Metastatic Pancreatic Carcinoma in the Ovary (tissue), 1 donor: ENCODE measurements around the gene SOCS4.

- PRO-cap: no peak
Measured at GRCh38 chr14:54604157-54604617, 37.3 kb downstream of the SAMD4A start.

- PRO-cap: no peak
Measured at GRCh38 chr14:54605906-54606723, 39.2 kb downstream of the SAMD4A start.

DNA sequence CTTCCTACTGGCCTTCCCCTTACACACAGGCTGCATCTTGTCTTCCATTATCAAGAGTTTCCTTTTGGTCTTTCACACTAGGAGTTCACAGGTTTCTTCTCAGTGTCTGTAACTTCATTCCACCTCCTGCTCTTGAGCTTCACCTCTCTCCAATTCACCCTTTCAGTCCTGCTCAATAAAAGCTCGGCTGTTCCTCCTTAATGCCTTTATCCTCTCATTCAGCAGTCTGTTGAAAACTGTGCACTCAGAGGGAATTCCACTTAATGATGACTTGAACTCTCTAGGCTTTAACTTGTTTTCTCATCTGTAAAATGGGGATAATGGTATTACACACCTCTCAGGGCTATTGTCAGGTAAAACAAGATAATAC is 73.9 kb downstream of the SAMD4A start:
- PRO-cap: no peak

DNA sequence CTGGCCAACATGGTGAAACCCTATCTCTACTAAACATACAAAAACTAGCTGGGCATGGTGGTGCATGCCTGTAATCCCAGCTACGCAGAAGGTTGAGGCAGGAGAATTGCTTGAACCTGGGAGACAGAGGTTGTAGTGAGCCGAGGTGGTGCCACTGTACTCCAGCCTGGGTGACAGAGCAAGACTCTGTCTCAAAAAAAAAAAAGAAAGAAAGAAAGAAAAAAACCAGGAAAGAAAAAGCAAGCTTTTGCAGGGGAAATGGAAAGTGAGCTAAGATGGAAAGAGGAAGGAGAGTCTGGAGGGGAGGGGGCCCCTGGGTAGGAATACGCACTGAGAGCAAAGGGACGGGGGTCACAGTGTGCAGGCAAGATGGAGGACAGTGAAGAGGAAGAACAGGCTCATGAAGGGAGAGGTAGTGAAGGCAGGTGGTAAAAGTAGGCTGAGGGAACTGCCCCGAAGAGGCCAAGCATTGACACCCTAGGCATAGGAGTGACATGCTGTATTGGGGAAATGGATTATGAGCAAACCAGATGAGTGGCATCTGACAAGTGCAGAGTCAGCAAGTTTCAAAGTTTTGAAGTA is 139.6 kb downstream of the SAMD4A start:
- PRO-cap: no peak

- PRO-cap: no peak
Measured at GRCh38 chr14:54727483-54728573, 160.9 kb downstream of the SAMD4A start.

DNA sequence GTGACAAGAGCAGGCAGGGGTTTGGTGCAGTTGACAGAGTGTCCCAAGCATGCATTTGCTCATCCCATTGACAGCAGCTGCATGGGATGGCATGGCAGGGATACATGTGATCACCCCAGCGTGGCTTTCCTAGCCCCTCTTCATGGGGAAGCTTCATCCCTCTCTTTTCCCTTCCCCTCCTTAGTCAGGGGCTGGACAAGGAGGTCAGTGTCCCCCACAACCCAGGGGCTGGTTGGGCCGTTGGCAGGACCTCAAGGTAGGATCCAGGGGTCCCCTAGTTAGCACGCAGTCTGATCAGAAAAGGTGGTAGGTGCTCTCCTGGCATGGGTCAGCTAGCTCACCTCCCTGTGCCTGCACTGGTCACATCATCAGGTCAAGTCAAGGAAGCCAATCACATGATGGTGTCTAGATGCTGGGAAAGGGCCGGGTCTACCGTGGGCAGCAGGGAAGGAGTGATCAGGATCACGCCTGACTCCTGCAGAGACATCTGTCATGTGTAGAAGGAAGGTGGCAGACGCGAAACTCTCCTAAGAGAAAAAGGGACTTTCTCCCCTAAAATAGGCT is 145.0 kb downstream of the GCH1 start:
- PRO-cap: no peak

DNA sequence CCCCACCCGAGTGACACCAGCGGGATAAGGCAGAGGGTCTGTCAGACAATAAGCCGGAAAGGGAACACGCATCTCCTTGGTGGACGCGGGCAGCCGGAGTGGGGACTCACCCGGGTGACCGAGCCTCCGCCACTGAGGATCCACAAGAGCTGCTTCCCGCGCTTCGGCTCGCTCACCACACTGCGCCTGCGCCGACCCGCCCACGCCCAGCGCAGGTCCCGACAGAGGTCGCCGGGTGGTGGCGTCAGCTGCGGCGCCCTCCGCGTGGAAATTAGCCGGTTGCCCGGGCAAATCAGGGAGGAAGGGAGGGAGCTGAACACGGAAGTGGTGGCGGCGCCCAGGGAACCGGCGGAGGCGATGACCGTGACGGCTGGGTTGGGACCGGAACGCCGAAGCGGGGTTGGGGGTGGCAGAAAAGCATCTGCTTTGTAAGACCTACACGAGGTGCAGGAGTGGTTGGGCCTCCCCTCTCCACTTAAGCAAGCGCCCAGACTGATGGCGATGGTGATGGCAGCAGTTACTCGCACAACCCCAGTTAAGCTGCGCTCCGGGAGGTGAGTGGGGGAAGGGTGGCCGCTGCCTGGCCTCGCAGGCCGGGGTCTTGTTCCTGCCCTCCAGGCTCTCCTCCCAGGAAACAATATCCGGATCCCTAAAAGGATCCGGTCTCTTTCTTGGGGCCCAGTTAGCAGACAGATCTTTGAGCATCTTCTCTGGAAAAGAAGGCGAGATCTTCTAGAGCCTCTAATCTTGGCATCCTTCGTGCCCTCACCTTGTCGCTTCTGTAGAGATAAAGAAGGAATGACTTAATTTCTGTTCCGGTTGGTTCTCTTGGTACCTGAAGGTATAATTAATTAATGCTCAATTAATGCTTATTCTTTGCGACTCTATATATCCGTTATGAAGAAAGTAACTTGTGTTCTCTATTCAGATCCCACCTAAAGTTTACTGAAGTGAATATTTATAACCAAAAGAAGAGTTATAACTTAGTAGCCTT is at the start of gene SOCS4:
Gene SOCS4, plus strand, starts transcription at position 319 of the 994 bp plus-strand sequence.
- PRO-cap: bidirectional peak, plus-strand start at position 290 of the sequence, minus-strand start at position 134 of the sequence

DNA sequence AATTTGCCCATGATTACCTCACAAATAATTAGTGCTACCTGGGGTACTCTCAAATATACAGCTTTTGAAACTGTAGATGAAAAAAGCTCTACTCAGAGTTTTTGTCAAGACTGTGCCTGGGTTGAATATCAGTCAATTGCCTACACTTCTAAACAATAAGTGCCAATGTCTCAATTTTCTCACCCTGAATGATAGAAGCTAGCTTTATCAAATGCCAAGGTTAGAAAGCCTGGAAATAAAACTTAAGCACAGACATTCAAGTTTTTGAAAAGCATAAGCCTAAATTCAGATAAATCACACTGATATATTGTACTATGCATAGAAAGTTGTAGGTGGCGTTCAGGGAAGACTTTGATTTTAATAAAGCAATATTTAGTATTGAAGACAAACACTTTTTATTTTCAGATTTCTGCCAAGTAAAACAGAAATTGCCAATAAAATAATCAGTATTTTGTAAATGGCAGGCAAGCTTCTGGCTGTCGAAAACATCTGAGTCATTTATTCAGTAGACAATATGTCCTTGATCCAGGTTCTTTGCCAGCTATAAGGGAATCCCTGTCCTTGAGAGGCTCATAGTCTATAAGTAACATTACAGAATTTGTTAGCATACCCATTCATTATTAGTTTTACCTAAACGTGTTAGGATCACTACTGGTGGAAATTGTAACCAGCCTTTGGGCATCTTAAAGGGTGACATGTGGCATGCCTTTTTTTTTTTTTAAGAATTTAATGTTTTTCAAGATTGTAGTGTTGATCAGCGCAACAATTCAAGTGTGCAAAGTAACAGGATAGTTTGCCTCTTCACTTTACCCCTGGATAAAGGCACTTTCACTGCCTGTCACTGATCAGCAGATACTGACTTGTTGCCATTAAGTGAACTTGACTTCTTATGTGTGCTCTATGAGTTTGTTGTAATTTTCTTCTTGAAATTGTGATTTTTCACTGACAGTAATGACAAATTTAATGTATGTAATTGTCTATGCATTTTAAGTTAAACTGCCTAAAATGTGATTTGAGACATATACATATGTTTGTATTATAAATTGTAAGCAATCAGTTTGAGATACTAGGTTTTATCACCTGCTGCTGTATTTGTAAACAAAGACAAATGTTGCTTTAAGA is 17.2 kb downstream of the MAPK1IP1L start:
- PRO-cap: no peak

DNA sequence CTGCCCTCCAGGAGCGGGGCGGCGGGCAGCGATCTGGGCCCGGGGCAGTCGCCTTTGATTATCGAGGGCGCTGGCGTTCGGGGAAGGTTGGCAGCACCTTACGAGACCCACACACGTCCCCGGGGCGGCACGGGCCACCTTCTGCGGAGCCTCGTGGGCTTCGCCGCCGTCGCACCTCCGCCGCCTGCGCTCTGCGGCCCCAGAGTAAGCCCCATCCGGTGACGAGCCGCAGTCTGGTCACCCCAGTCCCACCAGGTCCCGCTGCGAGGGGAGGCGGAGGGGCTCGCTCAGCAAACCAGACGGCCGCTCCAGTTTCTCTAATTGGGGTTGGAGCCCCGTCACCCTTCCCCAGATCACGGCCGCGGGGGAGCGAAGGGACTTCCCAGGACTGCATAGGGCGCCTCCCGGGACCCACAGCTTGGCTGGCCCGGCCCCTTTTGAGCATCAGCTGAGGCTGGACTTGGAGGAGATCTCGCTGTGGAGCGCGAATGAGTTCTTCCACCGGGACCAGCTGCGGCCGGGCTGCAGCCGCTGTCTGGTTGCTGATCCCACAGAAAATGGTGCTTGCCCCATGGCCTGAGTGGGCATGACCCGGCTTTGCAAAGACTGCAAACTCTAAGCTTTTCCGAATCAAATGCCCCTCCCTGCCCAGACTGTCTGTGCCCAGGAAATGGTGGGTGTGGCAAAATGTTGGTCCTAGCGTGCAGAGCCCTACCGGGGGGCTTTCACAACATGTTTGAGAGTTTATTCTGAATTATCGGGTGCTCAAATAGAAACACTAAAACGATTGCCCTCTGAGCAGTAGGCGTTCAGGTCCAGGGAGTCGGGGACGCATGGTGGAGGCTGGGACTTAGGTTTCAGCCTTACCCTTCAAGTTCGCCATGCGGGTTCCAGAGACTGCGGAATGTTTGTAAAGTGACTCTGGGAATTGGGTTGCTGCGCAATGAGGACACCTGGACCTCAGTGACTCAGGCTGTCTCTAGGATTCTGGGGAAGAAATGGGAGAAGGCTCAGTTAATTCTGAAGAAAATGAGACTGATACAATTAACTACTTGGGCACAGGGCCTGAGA is 727 bp downstream of the LGALS3 start:
- PRO-cap: bidirectional peak, plus-strand start at position 487 of the sequence, minus-strand start at position 392 of the sequence; bidirectional peak, plus-strand start at position 685 of the sequence, minus-strand start at position 608 of the sequence

DNA sequence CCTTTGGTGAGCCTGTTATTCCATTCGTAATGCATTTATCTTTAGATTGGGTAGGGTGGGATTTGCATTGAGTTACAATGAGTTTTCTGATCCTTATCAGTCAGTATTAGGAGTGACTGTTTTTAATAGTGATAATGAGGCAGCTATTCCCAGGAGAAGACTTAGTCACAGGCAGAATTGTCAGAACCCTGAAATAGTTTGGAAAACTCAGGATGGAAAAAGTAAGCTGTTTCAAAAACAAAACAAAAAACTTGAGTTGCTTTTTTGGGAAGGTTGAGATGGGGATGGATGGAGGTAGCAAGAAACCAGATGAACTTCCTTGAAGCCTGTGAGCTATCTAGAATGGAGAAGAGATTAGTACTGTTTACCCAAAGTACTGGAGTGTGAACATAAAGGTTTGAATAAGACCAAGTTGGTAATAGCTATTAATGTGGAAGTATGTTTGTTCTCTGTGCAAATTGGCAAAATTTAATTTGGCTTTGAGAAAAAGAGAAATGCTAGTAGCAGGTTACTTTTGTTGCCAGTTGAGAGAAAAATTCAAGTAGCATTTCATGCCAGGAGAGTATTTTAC is 38.7 kb downstream of the FBXO34 start:
- PRO-cap: no peak

DNA sequence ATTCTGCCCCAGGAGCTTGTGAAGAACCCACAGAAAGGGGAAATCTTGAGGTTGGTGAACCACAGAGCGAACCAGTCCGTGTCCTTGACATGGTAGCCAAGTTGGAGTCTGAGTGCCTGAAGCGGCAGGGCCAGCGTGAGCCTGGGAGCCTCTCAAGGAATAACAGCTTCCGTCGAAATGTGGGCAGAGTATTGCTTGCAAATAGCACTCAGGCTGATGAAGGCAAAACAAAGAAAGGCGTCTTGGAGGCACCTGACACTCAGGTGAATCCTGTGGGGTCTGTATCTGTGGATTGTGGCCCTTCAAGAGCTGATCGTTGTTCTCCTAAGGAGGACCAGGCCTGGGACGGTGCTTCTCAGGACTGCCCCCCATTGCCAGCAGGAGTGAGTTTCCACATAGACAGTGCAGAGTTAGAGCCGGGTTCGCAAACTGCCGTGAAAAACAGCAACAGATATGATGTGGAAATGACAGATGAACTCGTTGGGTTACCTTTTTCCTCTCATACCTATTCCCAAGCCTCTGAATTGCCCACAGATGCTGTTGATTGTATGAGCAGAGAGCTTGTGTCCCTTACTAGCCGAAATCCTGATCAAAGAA is 60.4 kb downstream of the ATG14 start:
- PRO-cap: no peak

- PRO-cap: no peak
Measured at GRCh38 chr14:55365681-55366151, 45.9 kb downstream of the ATG14 start.

GRCh38 chr14:55446749-55447403 is 6.5 kb upstream of the TBPL2 start:
- PRO-cap: no peak

- PRO-cap: no peak
Measured at GRCh38 chr14:55780070-55780841, 200.2 kb downstream of the KTN1 start.

- PRO-cap: no peak
Measured at GRCh38 chr14:55806874-55807764, 227.1 kb downstream of the KTN1 start.

DNA sequence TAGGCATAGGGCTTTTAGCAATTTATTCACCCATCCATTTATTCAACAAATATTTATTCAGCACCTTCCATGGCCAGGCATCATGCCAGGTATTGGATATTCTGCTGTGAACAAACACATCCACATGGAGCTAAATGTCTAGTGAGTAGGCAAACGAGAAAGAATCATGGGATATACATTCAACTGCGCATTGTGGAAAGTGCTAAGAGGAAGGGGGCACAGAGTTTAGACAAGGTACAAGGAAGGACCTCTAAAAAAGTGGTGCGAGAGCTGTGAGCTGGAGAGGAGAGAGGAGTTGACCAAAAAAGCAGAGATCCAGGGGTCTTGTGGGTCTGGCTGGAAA is 63.7 kb downstream of the PELI2 start:
- PRO-cap: no peak

GRCh38 chr14:56196837-56197566 is 78.8 kb downstream of the PELI2 start:
- PRO-cap: no peak

DNA sequence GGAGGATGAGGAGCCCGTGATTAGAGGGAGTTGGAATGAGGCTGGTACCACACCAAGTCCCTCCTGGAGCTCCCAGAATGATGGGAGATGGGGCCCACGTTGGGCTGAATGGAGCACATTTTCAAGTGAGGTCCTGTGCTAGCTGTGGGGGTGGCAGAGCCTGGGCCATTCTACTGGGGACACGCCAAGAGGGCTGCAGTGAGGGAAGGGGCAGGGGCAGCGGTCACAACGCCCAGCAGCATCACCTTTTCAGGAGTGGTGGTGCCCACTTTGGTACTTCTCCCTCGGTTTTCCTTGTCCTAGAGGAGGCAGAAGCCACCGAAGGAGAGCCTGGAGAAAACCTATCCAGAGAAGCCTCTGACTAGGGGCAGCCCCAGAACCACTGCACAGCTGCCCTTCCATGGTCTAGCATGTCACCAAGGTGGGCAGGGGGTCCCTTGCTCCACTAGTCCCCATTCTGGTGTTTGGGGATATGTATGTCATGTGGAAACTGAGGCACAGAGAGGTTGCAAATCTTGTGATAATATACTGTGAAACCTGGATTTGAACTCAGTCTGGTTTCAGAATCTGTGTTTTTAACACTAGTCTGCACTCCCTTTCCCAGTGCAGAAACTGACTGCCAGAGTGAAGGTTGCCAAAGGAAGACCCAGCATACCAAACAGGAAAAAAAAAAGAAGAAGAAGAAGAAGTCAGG is 107.3 kb downstream of the PELI2 start:
- PRO-cap: no peak

DNA sequence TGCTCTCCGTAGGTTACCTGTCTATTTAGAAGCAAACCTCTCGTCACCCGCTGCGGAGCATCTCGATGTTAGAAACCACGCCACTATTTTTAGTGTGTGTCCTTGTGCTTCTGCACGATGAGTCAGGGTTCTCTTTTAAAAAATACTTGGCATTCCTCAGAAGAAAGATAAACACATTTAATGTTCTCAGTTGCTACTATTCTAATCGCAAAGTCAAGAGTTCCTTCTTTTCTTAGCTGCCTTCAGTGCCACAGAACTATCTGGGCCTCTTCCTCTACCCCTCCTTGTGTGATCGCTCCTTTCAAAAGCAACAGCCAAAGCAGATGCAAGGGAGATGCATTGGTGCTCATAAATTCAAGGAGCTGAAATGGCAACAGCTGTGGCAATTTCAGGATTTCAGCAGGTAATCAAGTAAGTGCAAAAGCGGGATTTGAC is 192.5 kb downstream of the PELI2 start:
- PRO-cap: no peak

- PRO-cap: no peak
Measured at GRCh38 chr14:56816541-56817107, 6.3 kb upstream of the OTX2 start.